Colonic mucosa (tissue), 1 donor: ENCODE data around the genes CYSRT1, STPG3 and EHMT1.

- PRO-cap = no peak
Observed at GRCh38 chr9:137224792-137225413, at the start of gene CYSRT1. Gene CYSRT1, plus strand, starts transcription at chr9:137225174.

DNA sequence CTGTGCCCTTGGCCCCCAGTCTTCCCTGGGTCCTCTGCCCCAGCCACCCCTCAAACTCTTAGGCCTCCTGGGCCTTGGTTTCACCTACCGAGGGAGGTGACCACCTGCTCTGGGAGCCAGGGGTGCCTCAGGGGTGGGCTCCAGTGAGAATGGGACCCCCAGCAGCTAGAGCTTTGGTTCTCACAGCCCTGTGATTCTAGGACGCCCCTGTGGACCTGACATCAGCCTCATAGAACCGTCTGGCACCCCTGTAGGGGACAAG, 3.5 kb upstream of the TUBB4B start:
- PRO-cap = no peak

- PRO-cap = no peak
Observed at GRCh38 chr9:137250931-137251583, at the start of gene STPG3. Gene STPG3, plus strand, starts transcription at chr9:137251286.

DNA sequence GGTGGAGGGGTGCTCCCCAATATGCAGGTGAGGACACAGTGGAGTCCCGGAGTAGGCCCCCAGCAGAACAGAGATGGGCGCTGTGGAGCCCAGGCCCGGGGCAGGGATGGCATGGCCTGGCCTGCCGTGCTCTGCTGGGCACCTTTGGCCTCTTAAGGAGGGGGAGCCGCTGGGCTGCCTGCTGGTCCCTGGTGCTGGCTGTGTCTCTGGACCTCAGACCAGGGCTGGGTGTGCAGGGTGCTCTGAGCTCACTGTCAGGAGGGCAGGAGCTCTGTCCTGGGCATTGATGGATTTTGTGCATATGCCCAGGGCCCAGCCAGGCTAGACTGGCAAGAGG, 1.6 kb upstream of the NRARP start:
- PRO-cap = no peak

- PRO-cap = bidirectional peak, plus-strand start at chr9:137310856, minus-strand start at chr9:137310773
Observed at GRCh38 chr9:137310357-137311018, 8.4 kb upstream of the NRARP start.

GRCh38 chr9:137319002-137319536, 17.0 kb upstream of the NRARP start:
- PRO-cap = no peak

GRCh38 chr9:137388677-137389294, 34.2 kb downstream of the EXD3 start:
- PRO-cap = no peak

DNA sequence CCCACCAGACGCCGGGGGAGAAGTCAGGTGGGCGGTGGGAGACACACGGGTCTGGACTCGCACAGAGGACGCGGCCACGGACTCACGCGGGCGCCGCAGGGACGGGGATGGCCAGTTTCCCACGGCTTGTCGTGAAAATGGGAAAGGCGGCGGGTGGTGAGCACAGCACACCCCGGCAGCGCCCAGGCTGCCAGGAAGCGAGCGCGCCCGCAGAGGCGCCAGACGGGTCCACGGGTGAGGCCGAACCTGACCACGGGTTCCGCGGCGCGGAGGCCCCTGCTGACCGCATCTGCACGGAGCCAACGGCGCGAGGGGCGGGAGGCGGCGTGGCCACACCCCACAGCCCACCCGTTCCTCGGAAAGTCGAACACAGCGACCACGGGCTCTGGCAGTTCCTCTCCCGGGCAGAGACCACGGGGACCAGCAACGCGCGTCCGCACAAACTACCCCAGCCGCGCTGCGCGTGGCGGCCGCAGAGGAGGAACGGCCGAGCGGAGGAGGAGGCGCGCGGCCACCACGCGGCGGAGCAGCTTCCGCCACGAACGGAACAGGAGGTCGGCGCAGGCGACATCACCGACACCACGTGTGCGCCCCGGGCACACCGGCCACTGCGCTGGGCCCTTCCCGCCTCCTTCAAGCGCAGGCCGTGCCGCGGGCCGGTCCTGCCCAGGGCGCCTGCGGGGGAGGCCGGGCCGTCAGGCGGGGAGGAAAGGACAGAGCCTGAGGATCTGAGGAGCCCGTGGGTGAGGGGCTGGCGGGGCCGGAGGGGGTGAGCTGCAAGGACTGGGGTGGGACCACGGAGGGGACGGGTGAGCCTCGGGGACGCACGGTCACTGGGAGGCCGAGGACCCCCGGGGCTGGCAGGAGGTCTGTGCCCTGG, 5.6 kb downstream of the EXD3 start:
- PRO-cap = no peak

DNA sequence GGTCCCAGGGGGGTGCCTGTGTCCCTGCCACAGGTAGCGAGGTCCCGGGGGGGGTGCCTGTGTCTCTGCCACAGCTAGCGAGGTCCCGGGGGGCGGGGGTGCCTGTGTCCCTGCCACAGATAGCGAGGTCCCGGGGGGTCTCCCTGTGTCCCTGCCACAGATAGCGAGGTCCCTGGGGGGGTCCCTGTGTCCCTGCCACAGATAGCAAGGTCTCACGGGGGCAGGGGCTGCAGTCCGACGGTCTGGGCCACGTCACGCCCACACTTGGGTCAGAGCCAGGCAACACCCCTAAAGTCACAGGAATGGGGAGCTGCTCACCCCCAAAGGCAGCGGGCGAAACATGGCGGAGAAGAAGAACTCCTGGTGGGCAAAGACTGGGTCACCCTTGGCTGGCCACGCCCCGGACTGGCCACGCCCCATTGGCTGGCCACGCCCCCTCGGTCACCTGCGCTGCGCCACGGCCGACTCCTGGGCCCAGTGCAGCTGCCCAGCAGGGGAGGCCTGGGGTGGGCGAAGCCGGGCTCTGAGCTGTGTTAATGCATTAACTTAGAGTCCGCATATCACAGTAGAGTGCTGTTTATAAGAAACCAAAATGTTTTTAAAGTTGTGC, 6.9 kb downstream of the NOXA1 start:
- PRO-cap = unidirectional peak, plus-strand start at position 235 of the sequence

- PRO-cap = no peak
Observed at GRCh38 chr9:137502363-137502905, 43.3 kb upstream of the NSMF start.

- PRO-cap = no peak
Observed at GRCh38 chr9:137574243-137575431, 4.1 kb downstream of the DPH7 start.

GRCh38 chr9:137586518-137586976, 3.8 kb downstream of the ZMYND19 start:
- PRO-cap = no peak

GRCh38 chr9:137618467-137619142, at the start of gene EHMT1:
Gene EHMT1, plus strand, starts transcription at chr9:137619005.
- PRO-cap = unidirectional peak, plus-strand start at chr9:137618521; bidirectional peak, plus-strand start at chr9:137619056, minus-strand start at chr9:137618798

GRCh38 chr9:137619143-137620167, 650 bp downstream of the EHMT1 start:
- PRO-cap = bidirectional peak, plus-strand start at chr9:137619292, minus-strand start at chr9:137619264

DNA sequence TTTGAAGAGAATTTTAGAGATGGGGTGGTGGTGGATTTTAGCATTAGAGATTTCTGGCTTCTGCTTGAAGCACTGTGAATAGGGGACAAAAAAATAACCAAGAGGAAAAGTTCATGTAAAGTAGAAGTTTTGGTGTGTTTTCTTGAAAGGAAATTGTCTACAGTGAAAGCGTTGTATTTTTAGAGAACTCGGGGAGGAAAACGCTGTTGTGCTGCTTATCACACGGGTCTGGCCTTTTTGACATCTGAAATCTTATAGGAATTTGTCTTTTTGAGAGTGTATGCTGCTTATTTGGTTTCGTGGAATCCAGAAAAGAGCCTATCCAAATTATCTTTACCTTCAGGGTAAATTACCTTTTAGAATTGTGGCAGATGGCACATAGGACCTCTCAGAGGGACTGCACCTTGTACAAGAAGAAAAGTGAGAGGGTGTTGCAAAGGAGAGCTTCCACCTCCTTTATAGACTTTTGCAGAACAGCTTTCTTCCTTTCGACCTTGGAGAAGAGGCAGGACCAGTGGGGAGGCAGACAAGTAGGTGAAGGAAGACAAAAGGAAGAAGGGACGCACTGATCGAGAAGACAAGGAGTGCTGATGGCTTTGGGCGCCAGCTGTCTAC, 48.9 kb downstream of the EHMT1 start:
- PRO-cap = no peak

GRCh38 chr9:137669234-137669500, 50.4 kb downstream of the EHMT1 start:
- PRO-cap = no peak

GRCh38 chr9:137672782-137673828, 54.3 kb downstream of the EHMT1 start:
- PRO-cap = no peak

DNA sequence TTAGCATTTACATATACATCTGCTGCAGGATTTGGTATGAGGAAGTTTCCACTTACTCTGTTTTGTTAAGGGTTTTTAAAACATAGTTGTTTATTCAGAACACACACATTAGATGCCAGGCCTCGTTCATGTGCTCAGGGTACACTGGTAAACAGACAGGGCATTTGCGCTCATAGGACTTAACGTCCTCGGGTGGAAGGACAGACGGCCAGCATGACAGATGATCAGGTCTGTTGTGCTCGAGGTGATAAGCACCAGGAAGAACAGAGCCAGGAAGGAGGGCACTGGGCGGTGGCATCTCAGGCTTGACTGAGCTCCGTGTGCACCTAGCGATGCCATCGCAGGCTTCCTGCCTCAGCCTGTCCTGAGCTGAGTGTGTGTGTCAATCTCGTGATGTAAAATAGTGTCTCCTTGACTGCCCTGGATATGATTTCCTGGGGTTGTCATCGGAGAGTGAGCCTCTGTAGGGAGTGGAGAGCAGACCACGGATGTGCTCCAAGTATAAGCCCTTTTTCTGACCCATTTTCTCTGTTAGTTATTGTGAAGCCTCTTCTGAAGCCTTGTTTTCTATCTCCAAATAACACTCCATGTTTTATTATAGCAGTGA, 96.6 kb downstream of the EHMT1 start:
- PRO-cap = no peak

DNA sequence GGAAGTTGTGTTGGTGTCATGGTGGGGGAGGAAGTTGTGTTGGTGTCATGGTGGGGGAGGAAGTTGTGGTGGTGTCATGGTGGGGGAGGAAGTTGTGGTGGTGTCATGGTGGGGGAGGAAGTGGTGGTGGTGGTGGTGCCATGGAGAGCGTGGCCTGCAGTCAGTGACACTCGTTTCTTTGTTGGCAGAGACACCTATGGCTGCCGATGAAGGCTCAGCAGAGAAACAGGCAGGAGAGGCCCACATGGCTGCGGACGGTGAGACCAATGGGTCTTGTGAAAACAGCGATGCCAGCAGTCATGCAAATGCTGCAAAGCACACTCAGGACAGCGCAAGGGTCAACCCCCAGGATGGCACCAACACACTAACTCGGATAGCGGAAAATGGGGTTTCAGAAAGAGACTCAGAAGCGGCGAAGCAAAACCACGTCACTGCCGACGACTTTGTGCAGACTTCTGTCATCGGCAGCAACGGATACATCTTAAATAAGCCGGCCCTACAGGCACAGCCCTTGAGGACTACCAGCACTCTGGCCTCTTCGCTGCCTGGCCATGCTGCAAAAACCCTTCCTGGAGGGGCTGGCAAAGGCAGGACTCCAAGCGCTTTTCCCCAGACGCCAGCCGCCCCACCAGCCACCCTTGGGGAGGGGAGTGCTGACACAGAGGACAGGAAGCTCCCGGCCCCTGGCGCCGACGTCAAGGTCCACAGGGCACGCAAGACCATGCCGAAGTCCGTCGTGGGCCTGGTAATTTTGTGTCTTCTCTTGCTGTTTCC, 97.8 kb downstream of the EHMT1 start:
- PRO-cap = no peak

DNA sequence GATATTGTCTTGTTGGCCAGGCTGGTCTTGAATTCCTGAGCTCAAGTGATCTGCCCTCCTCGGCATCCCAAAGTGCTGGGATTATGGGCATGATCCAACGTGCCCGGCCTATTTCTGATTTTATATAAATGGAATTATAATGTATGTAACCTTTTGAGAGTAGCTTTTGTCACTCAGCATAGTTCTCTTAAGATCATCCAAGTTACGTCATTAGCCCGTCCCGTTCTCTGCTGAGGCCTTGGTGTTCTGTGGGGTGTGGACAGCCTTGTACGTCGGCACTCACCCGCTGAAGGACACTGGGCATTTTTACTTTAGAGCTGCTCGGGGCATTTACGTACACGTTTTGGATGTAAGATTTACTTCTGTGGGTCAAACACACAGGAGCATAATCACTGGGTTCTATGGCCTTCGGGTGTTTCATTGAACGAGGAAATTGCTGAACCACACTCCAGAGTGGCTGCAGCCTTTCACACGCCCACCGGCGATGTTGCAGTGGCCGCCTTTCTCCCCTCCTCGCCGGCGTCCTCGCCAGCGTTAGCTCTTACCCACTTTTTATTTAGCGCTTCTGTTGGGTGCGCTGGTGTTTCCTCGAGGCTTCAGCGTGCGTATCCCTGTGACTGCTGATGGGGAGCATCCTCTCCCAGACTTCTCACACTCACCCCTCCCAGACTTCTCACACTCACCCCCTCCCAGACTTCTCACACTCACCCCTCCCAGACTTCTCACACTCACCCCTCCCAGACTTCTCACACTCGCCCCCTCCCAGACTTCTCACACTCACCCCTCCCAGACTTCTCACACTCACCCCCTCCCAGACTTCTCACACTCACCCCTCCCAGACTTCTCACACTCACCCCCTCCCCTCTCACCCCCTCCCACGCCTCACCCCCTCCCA, 101.9 kb downstream of the EHMT1 start:
- PRO-cap = no peak